ENCODE data around the genes GCLM, ABCD3, CNN3 and RWDD3.

- PRO-cap = no peak
Observed at GRCh38 chr1:93702419-93702850, 20.8 kb upstream of the BCAR3 start.

DNA sequence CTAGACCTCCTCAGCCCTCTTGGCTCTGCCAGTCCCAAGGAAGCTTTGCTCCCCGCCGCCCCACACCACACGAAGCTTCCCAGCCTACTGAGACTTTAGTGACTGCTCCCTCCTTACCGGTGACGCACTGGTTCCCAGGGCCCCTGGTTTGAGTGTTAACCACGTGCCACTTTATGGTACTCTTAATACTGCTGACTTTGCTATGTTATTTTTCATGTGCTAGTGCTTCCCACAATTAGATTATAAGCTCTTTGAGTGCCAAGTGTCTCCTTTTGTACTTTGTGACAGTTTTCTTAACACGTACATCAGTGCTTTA is 61.1 kb downstream of the DNTTIP2 start:
- PRO-cap = no peak

DNA sequence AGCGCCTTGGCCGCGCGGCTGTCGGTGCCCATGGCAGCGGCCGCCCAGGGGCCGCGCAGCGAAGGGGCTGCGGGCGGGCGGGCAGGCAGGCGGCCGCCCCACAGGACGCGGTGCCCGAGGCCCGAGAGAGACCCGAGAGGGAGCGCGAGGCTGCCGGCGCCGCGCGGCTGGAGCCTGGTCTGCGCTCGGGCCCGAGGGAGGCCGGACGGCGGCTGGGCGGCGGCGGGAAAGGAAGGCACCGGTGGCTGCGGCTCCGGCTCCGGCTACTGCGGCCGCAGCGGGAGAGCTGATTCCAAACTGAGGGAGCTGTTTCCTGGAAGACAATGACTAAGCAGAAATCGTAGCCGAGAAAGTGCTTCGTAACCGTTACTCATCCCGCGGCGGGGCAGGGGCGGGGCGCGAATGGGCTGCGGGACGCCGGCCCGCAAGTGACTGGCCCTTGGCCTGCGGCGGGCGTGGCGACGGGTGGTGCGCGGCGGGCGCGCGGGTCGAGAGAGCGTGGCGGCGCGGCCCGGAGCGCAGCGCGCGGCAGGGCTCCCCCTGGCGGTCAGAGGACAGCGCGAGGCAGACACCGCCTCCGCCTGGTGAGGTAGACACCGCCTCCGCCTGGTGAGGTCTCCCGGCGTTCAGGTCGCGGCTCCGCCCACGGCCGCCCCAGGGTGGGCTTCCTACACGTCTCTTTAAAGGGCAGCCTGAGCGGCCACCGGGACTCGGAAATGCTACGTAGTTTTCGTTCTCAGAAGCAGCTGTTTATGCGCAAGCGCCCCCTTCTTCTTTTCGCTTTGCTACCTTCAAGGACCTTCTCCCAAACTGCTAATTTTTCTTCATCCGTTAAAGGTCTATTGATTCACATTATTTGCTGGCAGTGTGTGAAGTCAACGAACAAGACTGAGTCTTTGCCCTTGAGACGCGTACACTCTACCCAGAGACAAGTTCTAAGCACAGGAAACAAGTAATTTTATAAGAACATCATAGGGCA is at the start of gene GCLM:
GCLM (minus strand) TSS at position 299 of the 979 bp plus-strand sequence.
- PRO-cap = no peak

DNA sequence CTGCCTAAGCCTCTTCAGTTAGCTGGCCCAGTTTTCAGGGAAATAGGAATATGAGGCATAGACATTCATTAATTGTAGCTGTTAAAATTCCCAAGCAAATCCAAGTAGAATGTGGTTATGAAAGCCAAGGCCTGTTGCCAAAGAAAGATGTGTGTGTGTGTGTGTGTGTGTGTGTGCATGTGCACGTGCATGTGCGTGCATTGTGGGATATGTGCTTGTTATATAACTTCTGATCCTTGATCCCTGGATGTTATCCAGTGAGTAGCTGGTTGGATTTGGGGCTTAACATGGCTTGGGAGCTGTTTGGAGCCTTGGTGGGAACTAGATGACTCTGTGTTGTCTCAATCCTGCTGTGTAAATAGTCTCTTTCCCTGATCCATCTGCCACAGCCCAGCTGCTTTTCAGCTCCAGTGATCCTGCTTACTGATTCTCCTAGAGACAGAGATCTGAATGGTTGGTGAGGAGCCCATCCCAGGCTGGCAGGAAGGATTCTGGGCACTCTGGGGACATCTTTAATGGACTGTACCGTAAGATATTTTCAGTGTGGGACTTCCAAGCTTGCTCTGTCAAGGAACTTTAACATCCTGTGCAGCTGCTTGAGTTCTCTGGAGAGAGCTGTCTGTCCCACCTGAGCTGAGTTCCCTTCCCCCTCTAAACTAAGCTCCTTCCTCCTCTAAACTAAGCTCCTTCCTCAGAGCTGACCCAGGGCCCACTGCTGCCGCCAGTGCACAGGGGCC is 70.7 kb upstream of the GCLM start:
- PRO-cap = no peak

- PRO-cap = no peak
Observed at GRCh38 chr1:93993054-93993538, 83.9 kb upstream of the GCLM start.

GRCh38 chr1:94039547-94039935 is 81.4 kb downstream of the ABCA4 start:
- PRO-cap = no peak

DNA sequence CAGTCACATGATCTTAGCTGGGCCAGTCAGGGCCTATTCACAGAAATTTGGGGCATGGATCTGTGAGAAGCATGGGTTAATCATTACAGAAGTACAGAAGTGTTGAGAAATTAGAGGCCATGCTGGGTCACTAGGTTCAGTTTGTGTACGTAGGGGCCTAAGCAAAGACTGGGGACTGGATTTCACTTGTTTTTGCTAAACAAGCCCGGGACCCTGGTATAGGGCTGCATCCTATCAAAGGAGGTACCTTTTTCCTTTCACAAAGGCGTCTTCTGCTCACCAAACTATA is 5.0 kb upstream of the ABCA4 start:
- PRO-cap = no peak

DNA sequence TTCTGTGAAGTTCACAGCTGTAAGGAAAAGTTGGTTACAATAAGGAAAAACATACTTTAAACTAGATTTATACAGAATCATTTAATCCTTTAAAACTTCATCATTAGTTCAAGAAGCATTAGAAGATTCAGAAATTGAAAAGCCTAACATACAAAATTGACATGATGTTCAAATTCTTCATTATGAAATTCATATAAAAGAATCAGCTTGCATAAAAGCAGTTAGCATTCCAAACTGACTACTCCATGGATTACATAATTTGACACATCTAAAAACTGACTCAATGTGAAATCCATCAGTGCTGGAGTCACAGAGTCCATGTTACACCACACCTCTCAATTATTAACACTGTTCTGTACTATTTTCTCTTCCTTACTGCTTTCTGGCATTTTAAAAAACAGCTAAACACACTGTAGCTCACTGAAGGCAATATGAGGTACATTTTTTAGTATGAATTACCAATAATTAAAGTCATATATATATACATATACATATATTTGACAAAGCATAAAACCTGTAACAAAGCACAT is 28.0 kb downstream of the ARHGAP29 start:
- PRO-cap = no peak

DNA sequence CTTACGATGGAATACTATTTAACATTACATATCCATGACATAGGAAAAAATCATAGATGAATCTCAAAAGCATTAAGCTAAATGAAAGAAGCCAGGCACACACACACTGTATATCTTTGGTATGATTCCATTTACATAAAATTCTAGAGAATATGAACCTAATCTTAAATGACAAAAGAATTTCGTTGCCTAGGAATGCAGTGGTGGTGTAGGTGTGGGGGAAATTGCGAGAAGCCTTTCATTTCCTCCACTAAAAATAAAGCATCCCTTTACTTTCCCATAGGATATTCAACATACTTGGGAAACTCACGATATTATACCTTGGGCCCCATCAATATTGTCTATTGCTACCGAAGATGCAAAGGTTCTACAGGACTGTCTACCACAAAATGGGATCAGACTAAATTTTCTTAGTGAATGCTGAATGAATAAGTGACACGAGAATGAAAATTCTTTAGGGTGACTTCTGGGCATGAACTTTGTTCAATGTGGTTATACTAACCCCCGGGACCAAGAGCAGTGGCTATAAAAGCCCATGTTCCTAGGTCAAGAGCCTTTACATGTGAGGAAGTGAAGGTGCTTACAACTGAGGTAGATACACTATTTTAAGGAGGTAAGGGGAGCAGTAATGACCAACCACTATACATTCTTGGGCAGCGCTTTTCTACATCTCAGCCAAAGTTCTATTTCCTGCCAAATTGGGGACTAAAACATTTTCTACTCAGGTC is 8.1 kb upstream of the ARHGAP29 start:
- PRO-cap = no peak

DNA sequence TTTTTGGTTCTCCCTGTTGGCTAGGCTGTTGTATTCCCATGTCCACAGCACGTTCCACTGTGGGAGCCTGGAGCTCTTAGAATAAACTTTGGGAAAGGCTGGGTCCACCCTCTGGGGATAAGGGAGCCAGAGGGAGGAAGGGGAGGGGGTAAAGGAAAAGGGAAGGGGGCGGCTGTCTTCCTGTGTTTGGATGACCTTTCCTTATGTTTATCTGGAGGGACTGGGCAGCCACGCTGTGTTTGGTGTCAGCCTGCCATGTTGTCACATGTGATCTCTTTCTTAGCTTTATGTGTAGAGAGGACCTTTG is 62.2 kb upstream of the ARHGAP29 start:
- PRO-cap = no peak

DNA sequence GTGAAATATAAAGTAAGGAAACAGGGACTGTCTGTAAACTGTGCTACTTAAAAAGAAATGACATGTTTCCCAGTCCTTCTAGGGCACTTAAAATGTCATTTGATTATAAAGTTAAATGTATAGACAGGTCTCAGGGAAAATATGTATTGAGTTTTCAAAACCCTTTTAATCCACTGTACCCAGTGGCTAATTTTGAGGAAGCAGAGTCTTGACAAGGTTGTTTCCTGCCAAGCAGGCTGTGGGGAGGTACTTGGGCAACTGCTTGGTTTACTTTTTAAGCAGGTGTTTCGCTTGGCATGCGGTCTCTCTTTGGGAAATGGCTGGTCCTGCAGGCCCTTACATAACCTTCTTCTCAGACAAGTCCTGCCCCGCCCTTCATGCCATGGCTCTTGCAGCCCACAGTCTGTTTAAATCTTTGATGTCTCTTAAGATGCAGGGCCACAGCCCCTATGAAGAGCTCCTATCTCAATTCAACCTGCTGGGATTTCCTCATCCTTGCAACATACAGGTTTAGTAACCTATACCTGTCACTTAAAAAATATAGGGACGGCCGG is 36.0 kb upstream of the ABCD3 start:
- PRO-cap = no peak

DNA sequence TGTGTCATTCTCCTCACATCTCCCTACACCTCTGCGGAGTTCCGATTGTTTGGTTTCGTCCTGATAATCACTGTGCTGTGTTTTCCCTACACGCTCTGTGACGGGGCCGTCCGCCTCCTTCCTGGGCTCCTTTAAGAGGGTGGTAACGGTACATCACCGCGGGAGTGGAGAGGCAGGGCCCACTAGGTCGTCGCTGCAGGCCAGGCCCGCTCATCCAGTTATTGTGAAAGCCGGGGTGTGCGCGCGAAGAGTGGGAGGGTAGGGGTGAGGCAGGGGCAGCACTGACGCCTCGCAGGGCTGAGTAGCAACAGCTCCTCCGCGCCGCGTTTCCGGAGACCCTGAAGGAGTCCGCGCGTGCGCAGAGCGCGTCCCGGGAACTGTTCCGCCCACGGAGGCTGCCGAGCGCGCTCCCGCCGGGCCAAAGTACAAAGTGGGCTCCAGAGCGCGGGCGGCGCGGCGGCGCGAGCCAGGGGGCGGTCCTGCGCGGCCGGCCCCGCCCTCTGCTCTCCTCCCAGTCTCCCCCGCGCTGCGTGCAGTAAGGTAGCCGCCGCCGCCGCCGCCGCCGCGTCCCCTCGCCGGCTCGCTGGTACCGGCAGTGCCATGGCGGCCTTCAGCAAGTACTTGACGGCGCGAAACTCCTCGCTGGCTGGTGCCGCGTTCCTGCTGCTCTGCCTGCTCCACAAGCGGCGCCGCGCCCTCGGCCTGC is at the start of gene ABCD3:
ABCD3 (plus strand) TSS at position 511 of the 706 bp plus-strand sequence.
- PRO-cap = bidirectional peak, plus-strand start at position 565 of the sequence, minus-strand start at position 223 of the sequence

DNA sequence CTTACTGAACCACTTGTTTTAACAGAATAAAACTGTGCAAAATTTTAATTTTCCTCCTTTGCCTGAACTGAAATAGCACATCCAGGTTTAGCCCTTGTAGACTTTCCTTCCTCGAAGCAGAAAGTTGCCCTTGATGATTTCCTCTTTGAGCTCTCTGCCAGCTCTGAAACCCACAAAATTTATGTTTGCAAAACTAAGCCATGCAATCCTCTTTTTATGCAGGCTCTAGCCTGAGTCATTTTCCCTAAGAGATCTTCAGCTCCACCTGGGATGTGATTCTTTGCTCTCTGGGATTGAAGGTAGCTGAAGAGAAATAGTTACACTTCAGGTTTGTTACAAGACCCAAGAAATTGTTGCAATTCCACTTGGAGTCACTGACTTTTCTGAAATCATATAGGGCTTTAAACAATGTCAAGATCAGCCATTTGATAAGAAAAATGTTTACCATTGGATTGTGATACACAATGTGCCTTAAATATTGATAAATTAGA is 1.5 kb upstream of the F3 start:
- PRO-cap = no peak

- PRO-cap = no peak
Observed at GRCh38 chr1:94562817-94563537, 21.4 kb upstream of the F3 start.

GRCh38 chr1:94758007-94758433 is 62.1 kb upstream of the SLC44A3 start:
- PRO-cap = no peak

GRCh38 chr1:94792917-94793925 is 26.9 kb upstream of the SLC44A3 start:
- PRO-cap = no peak

DNA sequence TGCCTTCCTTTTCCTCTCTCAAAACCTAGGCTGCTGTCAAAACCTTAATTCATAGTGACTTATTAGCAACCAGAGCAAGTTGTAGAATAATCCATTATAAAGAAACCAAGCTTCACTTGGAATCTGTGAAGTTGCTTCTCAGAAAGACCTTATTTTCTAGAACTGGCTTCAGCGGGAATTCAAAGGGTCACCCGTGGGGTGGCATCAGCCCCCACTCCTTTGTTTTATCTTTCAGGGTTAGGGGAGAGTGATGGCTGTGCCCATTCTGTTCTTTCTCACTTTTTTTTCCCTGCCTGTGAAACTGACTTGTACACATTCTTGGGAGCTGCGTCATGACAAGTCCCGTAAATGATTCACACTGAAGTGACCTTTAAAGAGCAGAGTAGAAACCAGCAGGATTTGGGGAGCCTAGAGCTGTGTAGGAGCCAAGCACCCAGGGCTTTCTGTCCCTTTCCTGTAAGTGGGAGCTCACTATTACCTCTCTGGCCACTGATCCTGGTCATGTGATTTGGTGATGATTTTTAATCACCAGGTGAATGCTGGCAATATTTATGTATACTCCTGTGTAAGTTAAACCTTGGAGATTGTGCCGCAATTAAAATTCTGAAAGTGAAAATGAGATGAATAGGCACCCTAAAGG is 43.8 kb downstream of the SLC44A3 start:
- PRO-cap = no peak

DNA sequence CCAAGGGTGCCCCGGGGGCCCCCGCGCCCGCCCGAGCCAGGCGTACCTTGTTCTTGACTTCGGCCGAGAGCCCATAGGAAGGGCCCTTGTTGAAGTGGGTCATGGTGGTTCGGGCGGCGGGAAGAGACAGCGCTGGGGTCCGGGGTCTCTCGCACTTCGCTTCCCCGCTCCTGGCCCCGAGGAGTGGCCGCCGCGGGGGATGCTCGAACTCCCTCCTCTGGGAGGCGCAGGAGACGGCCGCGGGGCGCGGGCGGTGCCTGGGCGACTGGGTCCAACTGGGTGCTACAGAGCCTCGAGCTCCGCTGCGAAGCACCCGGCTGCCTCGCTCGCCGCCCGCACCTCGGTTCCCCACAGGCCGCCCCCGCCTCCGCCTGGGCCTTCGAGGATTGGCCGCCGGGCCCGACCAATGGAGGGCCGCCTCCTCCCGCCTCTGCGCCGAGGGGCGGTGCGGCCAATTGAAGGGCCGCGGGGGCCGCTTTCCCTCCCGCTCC is at the start of gene CNN3:
CNN3 (minus strand) TSS at position 319 of the 491 bp plus-strand sequence.
- PRO-cap = unidirectional peak, minus-strand start at position 284 of the sequence; bidirectional peak, plus-strand start outside the sequence, minus-strand start at position 342 of the sequence

- PRO-cap = no peak
Observed at GRCh38 chr1:95002512-95003050, 70.2 kb downstream of the ALG14 start.

DNA sequence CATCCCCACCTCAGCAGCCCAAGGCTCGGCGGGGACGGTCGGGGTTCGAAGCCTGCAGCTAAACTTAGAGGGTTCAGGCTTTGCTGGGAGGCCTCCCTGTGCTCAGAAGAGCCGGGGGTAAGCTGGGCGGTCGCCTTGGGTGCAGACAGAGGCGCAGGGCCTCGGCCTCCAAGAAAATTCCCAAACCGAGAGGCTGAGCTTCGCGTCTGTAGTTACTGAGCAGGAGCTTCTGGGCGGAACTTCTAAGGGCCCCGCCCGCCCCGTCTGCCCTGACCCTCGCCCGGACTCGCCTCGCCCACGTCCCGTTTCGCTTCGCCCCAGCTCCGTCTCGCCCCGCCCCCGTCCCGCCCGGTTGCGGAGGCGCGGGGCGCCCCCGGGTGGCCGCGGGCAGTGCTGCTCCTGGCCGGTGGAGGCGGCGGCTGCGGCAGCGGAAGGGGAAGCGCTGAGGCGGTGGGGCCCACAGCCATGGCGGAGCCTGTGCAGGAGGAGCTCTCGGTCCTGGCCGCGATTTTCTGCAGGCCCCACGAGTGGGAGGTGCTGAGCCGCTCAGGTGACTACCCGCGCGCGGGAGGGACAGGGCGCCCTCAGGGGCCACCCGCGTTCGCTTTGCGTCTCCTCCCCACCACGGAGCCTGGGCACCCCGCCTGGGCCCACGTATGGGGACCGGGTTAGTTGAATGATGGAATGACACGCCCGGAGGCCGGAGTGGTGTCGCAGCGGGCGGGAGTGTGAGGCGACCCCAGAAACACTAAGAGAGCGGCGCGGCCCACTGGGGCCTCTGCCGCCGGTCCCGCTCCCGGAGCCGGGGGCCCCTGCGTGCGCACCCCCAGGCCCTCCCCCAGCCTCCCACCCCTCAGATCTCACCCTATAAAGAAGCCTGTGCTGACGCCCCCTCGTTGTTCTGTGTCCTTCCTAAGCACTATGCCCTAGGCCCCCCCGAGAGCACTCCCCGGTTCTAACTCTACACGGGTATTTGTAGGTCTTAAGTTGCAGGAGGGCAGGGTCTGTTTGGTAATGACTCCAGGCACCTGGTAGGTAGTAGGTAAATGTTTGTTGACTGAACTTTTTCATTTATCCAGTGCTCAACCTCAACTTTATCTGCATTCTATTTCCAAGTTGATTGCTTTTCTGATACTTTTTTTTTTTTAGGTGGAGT is at the start of gene RWDD3:
RWDD3 (plus strand) TSS at position 445 of the 1,156 bp plus-strand sequence.
- PRO-cap = unidirectional peak, plus-strand start at position 460 of the sequence